ENCODE measurements around the gene SLC22A9.

DNA sequence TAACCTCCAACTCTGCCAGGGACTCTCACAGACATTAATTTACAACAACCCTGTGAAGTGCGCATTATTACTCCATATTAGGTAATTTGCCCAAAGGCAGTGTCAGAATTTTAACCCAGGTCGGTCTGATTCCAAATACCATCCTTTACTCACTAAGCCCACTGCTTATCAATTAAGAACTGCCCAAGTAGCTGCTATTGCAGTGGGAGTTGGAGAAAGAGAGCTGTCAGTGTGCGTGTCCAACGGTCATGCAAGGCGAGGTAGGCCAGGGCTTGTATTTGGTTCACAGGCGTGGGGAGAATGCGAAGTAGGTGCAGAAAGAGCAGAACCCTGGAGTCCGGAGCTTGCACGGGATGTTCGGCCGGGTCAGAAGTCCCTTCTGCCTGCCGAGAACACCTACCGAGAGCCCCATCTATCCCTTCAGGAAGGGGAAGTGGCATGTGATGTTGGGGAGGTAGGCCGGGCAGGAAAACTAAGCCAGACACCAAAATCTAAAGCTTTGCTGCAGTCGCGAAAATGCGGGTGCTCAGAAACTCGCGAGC is 573 bp upstream of the TAF6L start:
- PRO-cap = no peak
- RAMPAGE, long total RNA, 3 experiments = no peak in any of the 3 experiments

- PRO-cap = no peak
- RAMPAGE, long total RNA, 3 experiments = no peak in any of the 3 experiments
Measured at GRCh38 chr11:62799363-62799947, 5.8 kb downstream of the NXF1 start.

DNA sequence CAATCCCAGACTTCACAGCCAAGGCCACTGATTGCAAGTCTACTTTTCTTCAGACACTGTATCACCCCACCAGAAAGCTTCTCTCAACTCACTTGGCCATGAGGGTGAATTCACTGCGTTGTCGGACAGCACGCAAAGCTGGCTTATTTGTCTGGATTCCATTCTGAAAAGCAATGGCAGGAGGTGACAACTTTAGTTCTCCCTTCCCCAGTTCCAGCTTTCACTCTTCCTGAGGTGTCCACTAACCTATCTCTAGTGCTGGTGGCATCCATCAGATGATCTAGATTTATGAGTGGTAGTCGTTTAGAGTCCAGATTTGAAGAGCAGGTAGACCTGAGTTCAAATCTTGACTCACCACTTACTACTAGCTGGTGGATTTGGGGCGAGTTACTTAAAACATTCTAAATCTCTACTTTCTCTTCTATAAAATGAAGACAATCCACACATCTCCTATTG is 4.4 kb downstream of the STX5 start:
- PRO-cap = no peak
- RAMPAGE, long total RNA, 3 experiments = no peak in any of the 3 experiments

GRCh38 chr11:62855963-62856806 is 16.8 kb upstream of the WDR74 start:
- PRO-cap = bidirectional peak, plus-strand start at chr11:62856161, minus-strand start at chr11:62855882
- RAMPAGE, long total RNA, 3 experiments = start-site peak on the plus strand in 1 of 3 experiments, at chr11:62855994-62856130 at its widest, 36 reads per replicate

DNA sequence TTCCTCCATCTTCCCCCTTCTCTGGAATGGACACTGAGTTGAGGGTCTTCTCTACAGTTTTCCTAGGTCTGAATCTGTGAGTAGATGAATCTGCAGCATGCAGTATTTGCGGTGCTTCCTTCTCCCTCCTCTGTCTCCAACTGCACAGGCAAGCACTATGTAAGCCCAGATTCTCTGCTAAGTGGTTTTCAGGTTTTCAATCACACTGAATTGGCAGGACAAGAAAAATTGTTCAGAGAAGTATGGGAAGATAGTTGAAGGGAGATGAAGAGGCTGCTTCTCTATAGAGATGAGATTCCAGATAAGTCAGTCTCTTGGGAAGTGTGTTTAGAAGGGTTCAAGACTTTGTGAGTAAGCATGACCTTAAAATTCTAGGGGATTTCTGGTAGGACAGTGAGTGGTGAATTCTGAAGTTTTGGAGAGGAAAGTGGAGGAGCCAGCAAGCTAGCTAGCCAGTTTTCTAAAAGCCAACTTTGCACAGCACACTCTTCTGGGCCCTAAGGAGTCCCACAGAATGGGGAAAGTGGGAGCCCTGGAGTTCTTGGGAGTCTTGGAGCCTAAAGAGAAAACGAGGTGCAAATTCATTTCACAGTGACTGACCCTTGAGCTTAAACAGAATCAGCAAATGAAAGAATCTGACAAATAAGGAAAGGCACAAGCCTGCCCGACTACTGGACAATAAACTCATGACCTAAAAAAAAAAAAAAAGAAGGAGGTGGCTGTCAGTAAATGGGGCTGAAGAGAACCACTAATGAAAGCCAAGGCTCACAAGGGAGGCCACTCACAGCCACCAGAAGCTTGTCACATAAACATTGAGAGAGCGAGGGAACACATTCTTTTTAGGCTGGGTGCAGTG is 3.5 kb upstream of the SLC22A25 start:
- PRO-cap = no peak
- RAMPAGE, long total RNA, 3 experiments = no peak in any of the 3 experiments

GRCh38 chr11:63369492-63370716 is at the start of gene SLC22A9:
TSS of gene SLC22A9 (plus strand) at chr11:63369785.
- PRO-cap = no peak
- RAMPAGE, long total RNA, 3 experiments = no peak in any of the 3 experiments

DNA sequence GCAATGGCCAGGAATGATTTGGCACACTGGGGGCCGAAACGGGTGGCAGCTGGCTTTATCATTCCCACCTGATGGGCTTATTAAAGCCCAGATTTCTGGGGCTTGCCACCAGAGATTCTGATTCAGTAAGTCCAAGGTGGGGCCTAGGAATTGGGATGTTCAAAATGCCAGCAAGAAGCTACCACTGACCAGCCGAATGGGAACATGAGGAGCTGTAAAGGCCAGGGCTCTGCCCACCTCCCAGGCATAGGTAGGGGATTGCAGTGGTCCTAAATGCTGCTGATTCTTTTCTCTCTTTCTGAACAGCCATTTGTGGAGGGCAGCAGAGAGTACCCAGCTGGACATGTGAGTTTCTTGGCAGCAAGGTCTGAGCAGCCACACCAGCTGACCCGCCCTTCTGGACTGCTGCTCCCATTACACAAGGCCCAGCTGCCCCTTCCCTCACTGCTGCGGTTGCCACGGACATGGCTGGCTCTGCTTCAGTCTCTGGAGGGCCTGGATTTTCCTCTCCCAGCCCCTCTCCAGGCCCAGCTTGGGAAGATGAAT is 4.3 kb downstream of the LGALS12 start:
- PRO-cap = unidirectional peak, plus-strand start at position 444 of the sequence
- RAMPAGE, long total RNA, 3 experiments = no peak in any of the 3 experiments

DNA sequence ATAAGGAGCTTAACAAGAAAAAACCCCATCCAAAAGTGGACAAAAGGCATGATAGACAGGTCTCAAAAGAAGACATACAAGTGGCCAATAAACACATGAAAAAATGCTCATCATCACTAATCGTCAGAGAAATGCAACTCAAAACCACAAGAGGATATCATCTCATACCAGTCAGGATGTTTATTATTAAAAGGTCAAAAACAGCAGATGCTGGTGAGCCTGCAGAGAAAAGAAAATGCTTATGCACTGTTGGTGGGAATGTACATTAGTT is 12.6 kb downstream of the LGALS12 start:
- PRO-cap = no peak
- RAMPAGE, long total RNA, 3 experiments = no peak in any of the 3 experiments

DNA sequence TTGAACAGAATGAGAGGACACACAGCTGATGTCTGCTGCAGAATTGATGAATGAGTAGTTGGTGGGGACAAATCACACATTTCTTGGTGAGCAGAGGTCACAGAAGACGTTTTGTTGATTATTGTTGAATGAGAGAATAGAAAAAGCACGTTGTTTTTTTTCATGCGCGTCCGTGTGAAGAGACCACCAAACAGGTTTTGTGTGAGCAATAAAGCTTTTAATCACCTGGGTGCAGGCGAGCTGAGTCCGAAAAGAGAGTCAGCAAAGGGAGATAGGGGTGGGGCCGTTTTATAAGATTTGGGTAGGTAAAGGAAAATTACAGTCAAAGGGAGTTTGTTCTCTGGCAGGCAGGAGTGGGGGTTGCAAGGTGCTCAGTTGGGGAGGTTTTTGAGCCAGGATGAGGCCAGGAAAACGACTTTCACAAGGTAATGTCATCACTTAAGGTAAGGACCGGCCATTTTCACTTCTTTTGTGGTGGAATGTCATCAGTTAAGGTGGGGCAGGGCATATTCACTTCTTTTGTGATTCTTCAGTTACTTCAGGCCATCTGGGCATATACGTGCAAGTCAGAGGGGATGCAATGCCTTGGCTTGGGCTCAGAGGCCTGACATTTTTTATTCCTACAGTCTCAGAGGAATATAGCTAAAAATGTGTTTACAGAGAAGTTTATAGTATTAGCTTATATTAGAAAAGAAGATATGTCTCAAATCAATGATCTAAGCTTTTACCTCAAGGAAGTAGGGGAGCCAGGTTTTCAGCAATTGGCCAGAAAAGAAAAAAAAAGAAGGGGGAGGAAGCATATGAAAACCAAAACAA is 7.2 kb upstream of the PLAAT4 start:
- PRO-cap = no peak
- RAMPAGE, long total RNA, 3 experiments = no peak in any of the 3 experiments

GRCh38 chr11:63574412-63575416 is 11.5 kb upstream of the PLAAT2 start:
- PRO-cap = no peak
- RAMPAGE, long total RNA, 3 experiments = no peak in any of the 3 experiments

- PRO-cap = no peak
- RAMPAGE, long total RNA, 3 experiments = no peak in any of the 3 experiments
Measured at GRCh38 chr11:63622904-63623197, 8.6 kb upstream of the PLAAT3 start.

- PRO-cap = no peak
- RAMPAGE, long total RNA, 3 experiments = no peak in any of the 3 experiments
Measured at GRCh38 chr11:63767969-63768577, 502 bp downstream of the ZFTA start.

DNA sequence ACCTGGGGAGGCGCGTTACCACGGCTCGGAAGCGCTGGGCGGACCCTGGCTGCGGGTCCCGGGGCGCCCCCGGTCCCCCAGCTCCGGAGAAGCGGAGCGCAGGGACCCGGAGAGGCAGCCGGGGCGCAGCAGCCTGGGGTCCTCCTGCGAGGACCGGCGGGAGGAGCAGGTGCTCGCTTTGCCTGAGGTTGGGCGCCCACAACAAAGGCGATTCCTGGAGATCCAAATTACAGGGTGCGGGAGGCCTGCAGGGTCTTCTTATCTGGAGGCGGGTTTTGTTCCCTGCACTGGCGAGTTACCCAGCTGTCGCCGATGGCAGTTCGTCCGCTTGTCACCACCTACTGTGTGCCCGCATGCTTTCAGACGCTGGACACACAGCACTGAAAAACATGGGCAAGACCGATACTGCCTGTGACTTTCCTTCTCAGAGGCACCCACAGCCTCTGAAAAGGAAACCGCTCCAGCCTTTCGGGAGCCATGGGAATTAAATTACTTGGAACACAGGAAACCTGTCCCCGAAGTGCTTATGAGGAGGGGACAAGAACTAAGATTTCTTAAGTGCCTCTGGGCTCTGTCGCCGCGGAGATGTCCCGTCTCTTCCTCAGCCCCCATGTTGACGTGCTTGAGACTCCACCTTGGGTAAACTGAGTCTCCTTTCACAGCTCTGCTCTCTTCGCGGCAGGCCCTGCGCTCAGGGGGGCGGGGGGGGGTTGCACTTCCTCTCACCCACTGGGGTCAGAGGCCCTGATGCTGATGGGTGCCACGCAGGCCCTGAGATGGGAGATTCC is 1.3 kb upstream of the ZFTA start:
- PRO-cap = no peak
- RAMPAGE, long total RNA, 3 experiments = no peak in any of the 3 experiments

GRCh38 chr11:63813925-63814414 is 714 bp downstream of the SPINDOC start:
- PRO-cap = bidirectional peak, plus-strand start at chr11:63814122, minus-strand start at chr11:63814025
- RAMPAGE, long total RNA, 3 experiments = no peak in any of the 3 experiments

DNA sequence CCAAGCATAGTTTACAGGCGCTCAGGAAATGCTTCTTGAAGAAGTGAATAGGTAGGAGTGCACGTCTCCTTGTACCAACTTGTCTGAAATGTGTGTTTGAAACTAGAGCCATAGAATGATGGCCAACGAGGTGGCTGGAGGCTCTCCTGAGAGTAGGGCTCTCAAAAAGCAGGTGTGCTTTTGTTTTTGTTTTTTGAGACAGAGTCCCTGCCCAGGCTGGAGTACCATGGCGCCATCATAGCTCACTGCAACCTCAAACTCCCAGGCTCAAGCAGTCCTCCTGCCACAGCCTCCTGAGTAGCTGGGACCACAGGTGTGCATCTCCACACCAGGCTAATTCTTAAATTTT is 8.3 kb downstream of the SPINDOC start:
- PRO-cap = no peak
- RAMPAGE, long total RNA, 3 experiments = no peak in any of the 3 experiments

DNA sequence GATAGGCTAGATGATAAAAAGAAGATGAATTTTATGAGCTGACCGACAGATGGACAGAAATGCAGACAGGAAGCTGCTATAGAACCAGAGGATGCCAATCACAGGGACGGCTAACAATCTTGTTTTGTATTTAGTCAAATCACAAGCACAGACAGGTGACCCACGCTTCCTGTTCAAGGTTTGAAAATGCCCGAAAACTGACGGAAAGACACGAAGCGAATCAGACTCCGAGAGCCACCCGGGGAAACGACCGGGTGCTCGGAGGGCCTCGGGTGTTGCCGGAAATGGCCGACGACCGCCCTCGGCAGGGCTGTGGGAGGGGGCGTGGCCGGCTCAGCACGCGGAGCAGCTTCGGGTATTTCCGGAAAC is 474 bp upstream of the MARK2 start:
- PRO-cap = bidirectional peak, plus-strand start outside the sequence, minus-strand start at position 277 of the sequence
- RAMPAGE, long total RNA, 3 experiments = no peak in any of the 3 experiments

DNA sequence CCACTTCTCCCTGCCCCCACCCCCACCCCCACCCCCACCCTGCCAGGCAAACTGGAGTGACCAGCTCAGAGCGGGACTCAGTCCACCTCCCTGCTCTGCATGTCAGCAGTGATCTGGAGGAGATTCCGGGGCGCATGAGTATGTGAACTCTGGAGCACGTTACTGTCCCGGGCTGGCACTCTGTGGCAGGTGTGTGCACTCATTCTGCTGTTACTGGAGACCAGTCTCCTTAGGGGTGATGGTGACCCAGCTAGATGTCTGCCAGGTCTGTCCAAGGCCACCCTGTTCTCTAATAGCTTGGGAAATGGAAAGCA is 33.9 kb downstream of the MARK2 start:
- PRO-cap = no peak
- RAMPAGE, long total RNA, 3 experiments = no peak in any of the 3 experiments

DNA sequence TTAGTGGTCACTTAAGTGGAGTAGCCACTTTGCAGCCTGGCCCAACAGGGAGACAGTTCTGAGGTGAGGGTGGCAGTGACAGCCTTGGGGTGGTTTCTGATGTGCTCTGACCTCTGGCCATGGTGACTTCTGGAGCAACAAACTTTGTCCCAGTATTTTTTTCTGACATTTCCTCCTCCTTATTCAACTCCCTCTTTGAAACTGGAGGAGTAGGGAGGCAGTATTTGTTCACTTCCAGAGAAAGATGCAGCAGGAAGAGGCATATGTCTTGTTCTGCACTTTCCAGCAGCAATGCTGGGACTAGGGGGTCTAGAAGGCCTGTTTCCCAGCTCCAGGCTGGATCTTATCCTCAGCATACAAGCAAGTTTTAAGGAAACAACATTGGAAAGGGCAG is 37.3 kb downstream of the RCOR2 start:
- PRO-cap = no peak
- RAMPAGE, long total RNA, 3 experiments = no peak in any of the 3 experiments

DNA sequence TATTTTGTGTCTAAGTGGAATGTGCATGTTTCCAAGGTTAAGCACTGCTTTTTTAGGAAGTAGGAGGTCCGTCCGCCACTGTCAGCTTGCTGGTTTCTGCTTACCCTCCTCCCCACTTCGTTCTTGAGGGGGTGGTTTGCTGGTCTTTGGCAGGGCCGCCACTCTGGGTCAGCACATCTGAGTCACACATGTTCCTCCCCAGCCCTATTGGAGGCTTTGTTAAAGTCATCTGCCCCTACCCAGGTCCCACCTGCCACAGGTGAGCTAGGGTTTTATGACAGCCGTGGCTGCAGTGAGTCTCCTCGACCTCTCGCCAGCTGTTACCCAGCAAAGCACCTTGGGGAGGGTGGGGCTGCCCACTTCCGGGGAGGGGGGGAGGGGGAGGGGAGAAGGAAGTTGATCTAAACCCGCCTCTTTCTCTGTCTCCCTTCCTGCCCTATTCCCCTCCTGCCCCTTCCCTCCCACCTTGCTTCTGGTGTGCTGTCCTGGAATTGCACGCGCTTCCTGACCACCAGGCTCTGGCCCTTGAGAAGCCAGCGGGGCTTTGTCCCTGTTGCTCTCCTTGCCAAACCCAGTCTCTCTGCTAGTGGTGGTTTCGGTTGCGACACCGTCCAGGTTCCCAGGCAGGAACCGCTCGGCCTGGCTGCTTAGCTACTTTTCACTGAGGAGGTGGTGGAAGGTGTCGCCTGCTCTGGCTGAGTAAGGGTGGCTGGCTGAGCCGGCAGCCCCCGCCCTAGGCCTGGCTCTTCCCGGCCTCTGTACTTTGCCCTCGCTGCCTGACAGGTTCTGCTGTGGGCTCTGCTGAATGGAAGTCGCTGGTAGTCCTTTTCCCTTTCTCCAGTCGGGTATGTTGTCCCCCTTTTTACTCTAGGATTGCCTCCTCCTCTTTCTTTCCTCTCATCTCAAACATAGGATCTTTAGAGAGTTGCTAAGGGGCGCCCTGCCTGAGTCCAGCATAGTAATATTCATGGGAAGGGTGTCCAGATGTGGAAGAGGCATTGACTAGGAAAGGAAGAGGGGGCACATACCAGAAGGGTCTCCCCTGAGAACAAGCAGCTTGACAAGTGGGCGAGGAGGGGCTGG is 28.5 kb downstream of the RCOR2 start:
- PRO-cap = no peak
- RAMPAGE, long total RNA, 3 experiments = no peak in any of the 3 experiments

- PRO-cap = no peak
- RAMPAGE, long total RNA, 3 experiments = no peak in any of the 3 experiments
Measured at GRCh38 chr11:63939590-63939934, 760 bp downstream of the NAA40 start.